GM23338 (cell line): ENCODE measurements around the gene ZNF177.

- PRO-cap: bidirectional peak, plus-strand start at chr19:8208400, minus-strand start at chr19:8208162; bidirectional peak, plus-strand start at chr19:8208502, minus-strand start at chr19:8208496
- RAMPAGE, long total RNA: no peak
These were observed 1.1 kb upstream of the CERS4 start for GRCh38 chr19:8207971-8208624.

DNA sequence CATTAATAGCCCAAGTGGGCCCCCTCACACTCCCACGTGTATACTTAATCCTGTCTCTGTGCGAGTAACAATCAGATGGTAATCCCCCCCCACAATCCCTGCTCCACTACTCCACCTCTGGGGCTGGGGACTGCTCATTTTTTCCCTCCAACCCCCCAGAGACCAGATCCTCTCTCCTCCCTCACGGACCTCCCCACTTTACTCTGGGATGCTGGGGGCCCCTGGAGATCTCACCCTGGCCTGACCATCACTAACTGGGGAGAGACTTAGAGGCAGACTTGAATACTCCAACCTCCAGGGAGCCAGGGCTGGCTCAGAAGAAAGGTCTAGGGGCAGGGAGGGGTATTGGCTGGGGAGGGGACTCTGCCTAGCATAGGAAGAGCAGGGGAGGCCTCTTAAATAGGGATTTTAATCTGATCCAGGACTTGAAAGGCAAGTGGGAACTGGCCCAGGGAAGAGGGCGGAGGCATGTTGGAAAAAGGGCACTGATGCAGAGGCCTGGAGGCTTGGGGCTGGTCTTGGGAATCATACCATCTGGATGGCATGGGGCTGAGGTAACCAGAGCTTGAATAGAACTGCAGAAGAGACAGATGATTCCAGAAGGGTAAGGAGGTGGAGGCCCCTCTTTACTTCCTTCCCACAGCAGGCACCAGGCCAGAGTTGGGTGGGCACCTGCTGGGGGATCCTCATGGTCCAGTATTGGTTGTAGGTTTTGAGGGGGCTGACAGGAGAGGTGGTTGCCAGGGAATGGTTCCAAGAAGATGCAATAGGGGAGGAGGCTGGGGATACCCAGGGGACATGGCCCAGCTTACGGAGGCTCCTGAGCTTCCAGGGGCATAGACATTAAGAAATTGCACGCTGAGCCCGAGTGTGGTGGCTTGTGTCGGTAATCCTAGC, 29.0 kb downstream of the CERS4 start:
- PRO-cap: no peak
- RAMPAGE, long total RNA: no peak

DNA sequence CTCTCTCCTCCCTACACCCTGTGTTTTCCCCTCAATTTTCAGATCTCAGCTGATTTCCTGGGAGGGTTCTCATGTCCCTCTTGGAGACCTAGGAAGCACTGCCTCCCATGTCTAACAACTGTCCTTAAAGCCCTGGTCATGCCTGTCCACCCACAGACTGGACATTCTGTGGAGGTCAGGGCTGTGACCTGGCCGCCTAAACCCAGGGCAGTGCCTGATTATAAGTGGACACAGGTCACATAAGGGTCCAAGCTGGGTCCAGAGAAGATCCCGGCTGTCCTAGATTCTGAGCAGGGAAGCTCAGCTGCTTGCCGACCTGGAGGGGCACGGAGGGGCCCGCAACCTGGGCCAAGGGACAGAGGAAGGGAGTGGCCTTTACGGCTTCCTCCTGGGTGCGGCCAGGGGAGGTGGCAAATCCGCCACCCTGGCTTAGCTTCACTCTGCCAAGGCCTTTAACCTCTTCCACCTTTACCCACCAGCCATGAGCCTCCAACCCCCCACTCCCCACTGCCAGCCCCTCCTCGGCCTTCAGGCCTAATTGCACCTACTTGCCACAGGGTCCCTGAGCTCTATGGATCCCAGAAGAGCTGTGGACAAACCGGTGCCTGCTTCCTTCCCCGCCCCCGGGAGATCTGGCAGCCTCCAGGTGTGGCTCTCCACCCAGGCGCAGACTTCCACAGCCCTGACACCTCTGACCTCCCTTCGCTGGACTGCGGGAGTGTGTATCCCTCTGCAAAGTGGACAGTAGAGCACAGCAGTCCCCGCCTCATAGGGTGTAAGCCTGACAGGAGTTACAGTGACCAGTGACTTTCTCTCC, 1.8 kb downstream of the CD320 start:
- PRO-cap: no peak
- RAMPAGE, long total RNA: no peak

- PRO-cap: unidirectional peak, plus-strand start at chr19:8334745; bidirectional peak, plus-strand start at chr19:8335279, minus-strand start at chr19:8335261; bidirectional peak, plus-strand start at chr19:8335480, minus-strand start at chr19:8335421
- RAMPAGE, long total RNA: no peak
These were observed 8.0 kb downstream of the KANK3 start for GRCh38 chr19:8334723-8335864.

DNA sequence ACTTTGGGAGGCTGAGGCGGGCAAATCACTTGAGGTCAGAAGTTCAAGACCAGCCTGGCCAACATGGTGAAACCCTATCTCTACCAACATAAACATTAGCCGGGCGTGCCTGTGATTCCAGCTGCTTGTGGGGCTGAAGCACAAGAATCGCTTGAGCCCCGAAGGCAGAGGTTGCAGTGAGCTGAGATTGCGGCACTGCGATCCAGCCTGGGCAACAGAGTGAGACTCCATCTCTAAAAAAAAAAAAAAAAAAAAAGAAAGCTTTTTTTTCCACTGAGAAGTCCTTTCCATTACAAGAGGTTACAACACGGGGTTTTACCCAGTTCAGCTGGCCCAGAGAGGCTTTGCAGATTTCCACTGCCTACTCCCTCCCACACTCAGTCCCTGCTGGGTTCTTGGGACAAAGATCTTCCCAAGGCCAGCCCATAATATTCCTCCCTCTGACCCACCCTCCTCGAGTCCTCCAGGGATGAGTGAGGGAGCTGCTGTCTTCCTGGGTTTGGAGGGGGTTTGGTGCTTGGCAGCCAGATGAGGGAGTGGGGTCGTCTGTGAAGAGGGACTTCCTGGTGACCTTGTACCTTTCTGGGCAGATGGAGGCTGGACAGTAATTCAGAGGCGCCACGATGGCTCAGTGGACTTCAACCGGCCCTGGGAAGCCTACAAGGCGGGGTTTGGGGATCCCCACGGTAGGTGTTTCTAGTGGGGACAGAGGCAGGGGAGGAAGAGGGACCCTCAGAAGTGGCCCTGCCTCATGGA, 6.7 kb downstream of the ANGPTL4 start:
- PRO-cap: no peak
- RAMPAGE, long total RNA: no peak

GRCh38 chr19:8445940-8446528, 1.3 kb downstream of the HNRNPM start:
- PRO-cap: no peak
- RAMPAGE, long total RNA: no peak

DNA sequence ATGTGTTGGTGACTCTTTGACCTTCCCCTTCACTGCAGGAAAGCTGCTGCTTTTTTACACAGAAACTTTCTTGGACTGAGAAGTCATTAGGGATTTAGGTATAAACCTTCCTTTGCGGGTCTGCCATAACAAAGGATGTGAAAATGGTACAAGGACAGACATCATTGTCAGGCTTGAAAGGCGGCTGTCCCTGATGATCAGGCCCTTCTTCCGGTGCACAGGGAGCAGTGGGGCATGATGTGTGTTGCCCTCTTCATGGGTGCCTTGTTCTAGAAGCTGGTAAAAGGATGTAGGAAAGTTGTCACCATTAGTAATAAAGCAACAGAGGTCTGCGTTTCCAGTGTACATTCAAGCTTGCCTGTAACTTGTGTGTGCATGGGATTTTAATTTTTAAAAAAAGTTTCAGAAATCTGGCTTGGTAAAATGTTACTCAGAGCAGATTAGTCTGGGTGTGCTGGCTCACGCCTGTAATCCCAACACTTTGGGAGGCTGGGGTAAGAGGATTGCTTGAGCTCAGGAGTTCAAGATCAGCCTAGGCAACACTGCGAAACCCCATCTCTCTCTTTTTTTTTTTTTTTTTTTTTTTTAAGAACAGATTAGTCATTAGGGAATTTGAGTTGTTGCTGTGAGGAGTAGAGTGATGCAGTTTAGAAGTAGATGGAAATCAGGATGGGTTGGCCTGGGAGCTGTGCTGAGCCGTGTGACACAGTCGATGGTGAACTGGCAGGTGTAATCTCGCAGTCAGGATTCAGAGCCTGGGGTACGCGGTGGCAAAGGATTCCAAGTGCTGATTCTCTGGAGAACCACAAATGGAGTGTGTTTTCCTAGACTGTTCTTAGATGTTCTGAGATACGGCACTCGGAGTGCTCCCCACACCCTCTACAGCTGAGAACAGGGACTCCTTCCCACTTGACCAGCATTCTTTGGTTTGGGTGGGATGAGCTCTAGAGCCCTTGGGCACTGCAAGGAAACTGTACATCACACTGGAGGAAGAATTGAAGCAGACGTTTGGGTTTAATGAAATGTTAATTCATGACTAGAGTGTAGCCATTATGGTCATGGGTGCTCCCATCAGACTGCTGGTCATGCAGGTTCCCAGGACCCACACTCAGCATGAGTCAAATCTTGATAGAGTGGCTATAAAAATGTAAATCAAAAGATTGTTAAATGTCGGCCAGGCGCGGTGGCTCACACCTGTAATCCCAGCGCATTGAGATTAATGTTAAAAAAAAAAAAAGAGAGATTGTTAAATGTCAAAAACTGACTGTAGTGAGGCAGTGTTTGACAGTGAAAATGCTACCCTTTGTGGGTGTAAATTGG, 26.6 kb downstream of the PRAM1 start:
- PRO-cap: no peak
- RAMPAGE, long total RNA: no peak

DNA sequence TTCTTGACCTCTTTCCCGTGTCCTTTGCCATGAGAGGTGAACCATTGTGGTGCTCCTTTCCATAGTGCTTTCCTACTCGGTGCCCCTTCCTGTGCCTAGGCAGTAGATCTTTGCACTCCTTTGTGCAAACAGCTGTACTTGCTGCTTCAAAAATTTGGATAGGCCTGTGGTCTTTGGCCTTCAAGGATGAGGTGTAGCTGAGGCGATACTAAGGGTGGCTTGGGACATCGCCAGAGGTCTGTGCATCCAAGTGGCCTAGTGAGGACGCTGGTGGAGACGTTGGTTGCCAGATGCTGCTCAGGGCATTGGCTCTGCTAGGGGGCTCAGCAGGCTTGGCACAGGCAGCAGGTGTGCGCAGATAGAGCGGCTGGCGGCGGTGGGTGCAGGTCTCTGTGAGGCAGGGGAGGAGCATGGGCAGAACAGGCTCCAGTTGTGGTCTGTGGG, 21.4 kb downstream of the PRAM1 start:
- PRO-cap: no peak
- RAMPAGE, long total RNA: no peak

DNA sequence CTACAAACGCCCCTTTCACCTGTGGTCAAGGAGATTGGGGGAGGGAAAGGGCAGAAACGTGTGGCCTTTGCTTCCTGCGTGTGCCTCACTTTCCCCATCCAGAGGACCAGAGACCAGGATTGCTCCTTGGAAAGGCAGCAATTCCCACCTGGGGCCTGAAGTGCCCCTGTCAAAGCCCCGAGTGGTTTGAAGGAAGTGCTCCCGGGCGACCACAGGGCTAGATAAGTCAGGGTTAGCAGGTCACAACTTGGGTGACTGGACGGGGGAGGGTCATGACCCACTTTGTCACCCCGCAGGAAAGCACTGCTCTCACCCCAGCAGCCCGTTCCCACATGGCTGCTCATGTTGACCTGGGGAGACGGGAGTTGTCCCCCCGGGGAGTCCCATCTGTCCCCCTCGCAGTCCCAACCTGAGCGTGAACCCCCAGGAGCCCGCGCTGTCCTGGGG, 478 bp downstream of the PRAM1 start:
- PRO-cap: no peak
- RAMPAGE, long total RNA: no peak

DNA sequence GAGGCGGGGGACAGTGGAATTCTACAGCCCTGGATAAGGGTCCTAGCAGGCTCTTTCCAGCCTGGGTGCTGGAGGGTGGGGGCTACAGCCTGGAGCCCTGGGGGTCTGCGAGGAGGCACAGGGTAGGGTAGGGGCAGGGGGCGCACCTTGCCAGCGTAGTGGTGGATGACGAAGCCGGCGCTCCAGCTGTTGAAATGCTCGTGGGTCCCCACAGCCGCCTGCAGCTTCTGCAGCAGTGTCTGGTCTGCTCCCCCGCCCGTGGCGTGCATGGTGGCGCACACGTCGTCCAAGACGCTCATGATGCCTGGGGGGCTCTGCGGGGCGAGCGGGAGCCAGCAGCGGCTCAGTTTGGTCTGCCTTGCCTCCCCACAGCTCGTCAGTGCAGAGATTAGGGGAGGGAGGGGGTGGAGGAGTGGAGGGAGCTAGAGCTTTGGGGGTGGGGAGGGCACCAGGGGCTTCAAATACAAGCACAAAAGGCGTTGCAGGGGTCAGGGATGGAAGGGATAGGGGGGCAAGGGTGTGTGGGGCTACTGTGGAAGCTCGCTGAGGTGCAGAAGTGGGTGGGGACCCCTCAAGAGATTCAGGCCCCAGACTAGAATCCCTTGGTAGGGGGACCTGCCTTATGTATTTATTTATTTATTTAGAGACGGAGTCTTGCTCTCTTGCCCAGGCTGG, 30.3 kb upstream of the ZNF414 start:
- PRO-cap: no peak
- RAMPAGE, long total RNA: no peak

GRCh38 chr19:8611976-8612310, 1.4 kb upstream of the ADAMTS10 start:
- PRO-cap: bidirectional peak, plus-strand start at chr19:8612104, minus-strand start at chr19:8612029
- RAMPAGE, long total RNA: no peak

GRCh38 chr19:8631271-8631819, 912 bp downstream of the NFILZ start:
- PRO-cap: no peak
- RAMPAGE, long total RNA: no peak

GRCh38 chr19:8638170-8638708, 7.8 kb downstream of the NFILZ start:
- PRO-cap: no peak
- RAMPAGE, long total RNA: no peak

DNA sequence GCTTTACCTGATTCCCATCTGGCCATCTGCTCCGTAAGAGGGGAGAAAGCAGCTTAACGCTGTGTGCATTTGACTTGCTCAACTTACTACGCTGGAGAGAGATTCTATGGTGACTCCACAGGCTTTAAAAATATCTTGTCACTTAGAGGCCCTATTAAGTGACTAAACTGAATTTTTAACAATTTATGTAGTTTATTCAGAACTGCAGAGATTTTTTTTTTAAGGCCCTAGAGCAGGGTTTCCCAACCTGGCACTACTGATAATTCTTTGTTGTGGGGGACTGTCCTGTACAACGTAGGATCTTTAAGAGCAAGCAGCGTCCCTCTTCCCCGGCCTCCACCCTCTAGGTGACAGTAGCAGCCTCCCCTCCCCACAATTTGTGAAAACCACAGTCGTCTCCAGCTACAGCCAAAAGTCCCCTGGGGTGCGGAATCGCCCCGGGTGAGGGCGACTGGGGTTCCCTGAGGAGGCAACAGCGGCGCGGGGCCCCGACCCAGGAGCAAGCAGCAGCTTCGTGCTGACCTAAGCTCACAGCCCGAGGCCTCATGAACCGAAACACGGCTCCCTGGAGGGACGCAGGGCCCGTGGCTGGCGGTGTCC, 447 bp downstream of the ZNF558 start:
- PRO-cap: no peak
- RAMPAGE, long total RNA: no peak

GRCh38 chr19:9009441-9009738, 77.5 kb upstream of the OR1M1 start:
- PRO-cap: no peak
- RAMPAGE, long total RNA: no peak

DNA sequence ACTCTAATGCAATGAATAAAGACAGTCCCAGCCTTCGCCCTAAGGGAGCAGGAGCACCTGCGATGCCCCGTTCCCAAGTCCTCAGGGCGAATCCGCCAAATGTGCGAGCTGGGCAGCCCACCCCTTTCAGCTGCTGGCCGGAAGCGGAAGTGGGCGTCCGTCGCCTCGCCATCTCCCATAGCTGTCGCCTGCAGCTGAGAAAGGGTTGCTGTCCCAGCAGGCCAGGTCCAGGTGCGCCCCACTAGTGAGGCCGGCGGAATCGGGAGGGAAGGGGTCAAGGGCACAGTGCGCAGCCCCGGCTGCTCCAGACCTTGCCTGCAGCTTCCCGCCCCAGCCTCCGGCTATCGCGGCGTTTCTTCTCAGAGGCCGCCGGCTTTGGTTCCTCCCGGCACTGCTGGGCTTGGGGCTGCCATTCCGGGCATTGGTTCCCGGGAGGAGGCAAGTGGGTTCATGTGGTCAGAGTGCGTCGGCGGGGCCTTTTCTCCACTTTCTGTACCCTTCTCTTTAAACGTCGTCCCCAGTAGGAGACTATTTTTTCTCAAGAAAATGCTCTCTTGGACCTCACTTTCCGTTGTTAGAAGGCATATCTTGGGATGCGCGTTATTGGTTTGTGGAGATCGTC, at the start of gene ZNF177:
Gene ZNF177, plus strand, starts transcription at position 160 of the 622 bp plus-strand sequence.
- PRO-cap: no peak
- RAMPAGE, long total RNA: no peak

GRCh38 chr19:9630954-9631318, 9.9 kb upstream of the ZNF561 start:
- PRO-cap: no peak
- RAMPAGE, long total RNA: no peak

DNA sequence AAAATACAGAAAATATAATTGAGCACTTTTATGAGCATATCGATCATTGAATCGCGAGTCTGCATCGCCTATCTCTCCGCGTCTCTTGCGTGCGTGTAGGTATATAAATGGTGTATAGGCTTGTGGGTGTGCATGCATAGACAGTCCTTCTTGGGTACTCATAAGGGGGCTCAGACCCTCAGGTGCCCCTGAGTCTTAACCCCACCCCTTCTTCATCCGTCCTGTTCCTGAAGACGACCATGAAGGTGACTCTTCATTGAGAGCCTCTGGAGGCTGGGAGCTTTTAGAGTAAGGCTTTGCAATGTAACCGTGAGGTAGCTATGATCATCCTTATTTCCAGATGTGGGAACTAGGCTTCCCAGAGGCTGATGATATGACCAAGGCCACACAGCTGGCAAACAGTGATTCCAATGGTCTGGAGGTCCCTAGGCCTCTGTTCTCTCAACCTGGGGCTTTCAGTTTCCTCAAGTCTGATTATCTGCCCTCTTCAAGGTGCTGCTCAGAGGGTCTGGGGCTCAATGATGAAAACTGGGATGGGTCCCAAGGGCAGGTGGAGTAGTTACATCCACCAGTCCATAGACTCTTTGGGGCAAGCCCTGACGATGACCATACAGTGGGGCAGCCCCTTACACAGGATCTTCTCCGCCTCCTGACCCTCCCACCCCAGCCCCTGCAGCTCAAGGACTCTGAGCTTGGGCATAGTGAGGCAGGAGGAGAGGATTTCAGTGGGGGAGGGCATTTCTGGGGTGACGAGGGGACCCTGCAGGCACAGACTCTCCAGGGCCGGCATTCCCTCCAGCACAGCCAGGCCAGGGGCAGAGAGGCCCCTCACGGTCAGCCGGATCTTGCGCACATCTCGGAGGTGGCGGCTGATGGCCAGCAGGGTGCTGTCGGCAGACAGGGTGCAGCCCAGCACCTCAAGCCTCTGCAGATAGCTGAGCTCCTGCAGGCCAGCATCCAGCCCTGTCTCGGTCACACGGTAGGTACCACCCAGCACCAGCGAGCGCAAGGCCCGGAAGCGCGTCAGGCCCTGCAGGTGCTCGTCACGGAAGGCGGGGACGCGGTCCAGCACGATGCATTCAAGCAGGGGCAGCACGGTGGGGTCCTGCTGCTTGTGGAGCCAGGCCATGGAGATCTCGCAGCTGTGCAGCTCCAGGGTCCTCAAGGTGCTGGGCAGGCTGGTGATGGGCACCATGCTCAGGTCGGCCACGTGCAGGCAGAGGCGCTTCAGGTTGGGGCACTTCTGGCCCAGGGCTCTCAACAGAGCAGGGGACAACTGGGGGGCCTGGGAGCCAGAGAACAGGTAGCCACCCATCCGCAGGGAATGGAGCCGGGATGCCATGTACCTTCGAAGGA, 8.1 kb downstream of the FBXL12 start:
- PRO-cap: no peak
- RAMPAGE, long total RNA: no peak

- PRO-cap: bidirectional peak, plus-strand start at chr19:9935921, minus-strand start at chr19:9935699; bidirectional peak, plus-strand start at chr19:9936283, minus-strand start at chr19:9936111
- RAMPAGE, long total RNA: no peak
These were observed 709 bp downstream of the OLFM2 start for GRCh38 chr19:9935457-9936154.

DNA sequence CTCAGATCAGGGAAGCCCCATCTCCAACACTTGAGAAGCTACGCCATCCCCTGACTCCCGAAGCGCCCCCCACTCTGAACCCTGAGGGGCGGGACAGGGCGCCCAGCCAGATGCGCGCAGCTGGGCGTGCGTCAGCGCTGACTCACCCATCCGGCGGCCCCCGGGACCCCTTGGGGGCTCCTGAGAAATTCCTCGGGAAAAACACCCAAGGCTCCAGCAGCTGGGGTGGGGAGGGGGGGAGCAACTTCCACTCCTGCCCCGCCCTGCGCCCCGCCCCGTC, 1.1 kb downstream of the COL5A3 start:
- PRO-cap: no peak
- RAMPAGE, long total RNA: no peak